ENCODE measurements around a stretch of chr13.

DNA sequence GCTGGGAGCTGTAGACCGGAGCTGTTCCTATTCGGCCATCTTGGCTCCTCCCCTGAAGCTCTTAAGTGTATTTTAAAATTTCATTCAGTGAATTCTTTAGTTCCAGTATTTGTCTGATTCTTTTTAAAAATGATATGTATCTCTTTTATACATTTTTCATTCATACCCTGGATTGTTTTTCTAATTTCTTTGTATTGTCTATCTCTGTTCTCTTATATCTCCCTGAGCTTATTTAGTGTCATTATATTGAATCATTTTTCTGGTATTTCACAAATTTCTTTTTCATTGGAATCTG lies 63.8 kb downstream of the DNAJC3 start:
- PRO-cap = no peak

GRCh38 chr13:97246639-97246957 lies 24.5 kb downstream of the MBNL2 start:
- PRO-cap = no peak

DNA sequence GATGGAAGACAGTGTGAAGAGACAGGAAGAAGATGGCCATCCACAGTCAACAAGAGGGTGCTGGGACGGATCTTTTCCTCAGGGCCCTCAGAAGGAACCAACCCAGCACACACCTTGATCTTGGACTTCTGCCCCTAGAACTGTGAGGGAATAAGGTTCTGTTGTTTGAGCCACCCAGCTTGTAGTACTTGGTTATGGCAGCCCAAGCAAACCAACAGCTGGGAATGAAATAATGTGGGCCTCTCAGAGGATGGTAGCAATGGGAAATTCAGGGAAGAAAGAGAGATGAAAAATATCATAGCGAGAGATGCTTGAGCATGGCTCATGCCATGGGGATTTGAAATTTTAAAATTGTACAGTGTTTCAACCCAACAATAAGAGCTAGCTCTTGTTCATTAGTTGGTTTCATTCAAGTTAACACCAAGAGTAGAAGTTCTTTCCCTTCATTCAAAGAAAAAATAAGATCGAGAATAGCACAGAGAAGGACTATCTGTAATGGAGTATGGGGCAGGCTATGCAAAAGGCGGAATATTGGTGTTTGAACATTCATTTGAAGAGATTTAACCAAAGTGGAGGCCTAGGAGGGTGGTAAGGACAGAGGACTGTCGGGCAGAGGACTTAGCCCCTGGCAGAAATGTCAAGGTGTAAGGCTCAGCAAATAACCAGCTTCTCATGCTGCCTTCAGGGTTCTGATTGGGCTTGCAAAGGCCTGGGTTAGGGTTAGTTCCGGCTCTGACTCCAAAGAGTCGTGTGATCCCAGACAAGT lies 87.5 kb downstream of the MBNL2 start:
- PRO-cap = no peak

DNA sequence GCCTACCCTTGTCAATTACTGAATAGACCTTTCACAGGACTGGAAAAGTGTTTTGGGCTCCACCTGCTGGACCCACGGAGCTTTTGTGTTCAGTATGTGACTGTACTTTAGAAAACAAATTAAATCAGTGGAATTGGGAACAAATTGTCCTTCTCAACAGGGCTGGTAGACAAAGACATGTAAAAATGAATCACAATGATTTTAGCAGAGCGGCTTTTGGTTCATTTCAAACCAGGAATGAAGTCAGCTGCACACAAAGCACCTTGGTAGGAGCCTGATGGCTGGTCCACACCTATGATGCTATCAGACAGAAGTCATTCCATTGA lies 89.3 kb upstream of the RAP2A start:
- PRO-cap = no peak

DNA sequence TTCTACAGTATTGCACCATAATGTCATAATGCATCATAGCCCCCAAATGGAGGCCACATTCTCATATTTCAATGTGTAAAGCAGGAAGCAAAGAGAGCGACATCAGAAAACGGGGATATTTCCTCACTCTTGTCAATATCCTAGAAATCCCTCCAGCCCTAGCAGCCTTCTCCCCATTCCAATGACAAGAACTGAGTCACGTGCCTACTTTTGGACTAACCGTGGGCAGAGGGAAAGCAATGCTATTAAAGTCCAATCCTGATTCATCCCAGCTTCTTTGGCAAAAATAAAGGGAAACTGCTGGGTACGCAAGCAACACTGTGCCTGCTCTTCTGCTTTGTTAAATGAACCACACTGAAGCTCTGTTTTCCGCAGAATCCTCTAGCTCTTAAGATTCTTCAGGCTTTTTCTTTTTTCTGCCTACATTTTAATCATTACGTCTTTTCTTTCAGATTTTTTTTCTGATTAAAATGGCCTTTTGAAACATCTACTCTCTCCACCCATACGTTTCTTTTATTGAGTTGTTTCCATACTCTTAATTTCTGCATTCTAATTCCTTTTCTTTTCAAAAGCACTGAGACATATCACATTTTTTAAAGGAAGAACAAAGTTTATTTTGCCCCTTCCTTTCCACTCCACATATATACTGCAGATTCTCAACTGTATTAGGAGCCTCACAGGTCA lies 4.1 kb upstream of the RAP2A start:
- PRO-cap = unidirectional peak, minus-strand start at position 183 of the sequence

- PRO-cap = no peak
These were observed 23.2 kb upstream of the RNF113B start for GRCh38 chr13:98200089-98200782.

GRCh38 chr13:98212949-98213730 lies 36.1 kb upstream of the RNF113B start:
- PRO-cap = no peak

- PRO-cap = no peak
These were observed 70.1 kb upstream of the RNF113B start for GRCh38 chr13:98246966-98247807.

GRCh38 chr13:98267102-98267626 lies 90.1 kb upstream of the RNF113B start:
- PRO-cap = no peak

GRCh38 chr13:98447269-98447951 lies 129.5 kb downstream of the STK24 start:
- PRO-cap = no peak

DNA sequence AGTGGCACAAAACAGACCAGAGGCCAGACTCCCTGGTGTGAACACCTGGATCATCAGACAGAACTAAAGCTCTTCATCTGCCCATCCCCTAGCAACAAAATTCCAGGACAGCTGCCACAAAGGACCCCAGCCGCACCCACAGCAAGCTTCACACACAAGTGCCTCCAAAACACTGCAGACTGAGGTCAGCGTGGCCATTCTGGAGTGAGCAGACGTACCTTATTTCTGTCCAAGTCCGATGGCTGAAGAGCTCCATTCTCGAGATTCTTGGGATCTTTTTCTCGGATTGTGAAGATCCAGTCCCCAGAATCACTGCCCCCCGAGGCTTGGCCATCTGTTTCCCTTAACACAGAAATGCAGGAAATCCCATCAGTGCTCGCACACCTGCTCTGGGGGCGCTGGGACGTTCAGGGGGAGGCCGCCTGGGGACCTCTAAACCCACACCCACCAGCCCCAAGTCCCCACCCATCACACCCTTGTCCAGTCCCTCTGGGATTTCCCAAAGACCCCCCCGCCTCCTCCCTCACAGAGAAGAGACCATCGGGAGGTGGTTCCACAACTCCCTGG lies 115.3 kb downstream of the STK24 start:
- PRO-cap = no peak

- PRO-cap = unidirectional peak, minus-strand start at chr13:98503593
These were observed 73.5 kb downstream of the STK24 start for GRCh38 chr13:98503435-98503753.

- PRO-cap = no peak
These were observed 47.3 kb downstream of the STK24 start for GRCh38 chr13:98529328-98530364.

DNA sequence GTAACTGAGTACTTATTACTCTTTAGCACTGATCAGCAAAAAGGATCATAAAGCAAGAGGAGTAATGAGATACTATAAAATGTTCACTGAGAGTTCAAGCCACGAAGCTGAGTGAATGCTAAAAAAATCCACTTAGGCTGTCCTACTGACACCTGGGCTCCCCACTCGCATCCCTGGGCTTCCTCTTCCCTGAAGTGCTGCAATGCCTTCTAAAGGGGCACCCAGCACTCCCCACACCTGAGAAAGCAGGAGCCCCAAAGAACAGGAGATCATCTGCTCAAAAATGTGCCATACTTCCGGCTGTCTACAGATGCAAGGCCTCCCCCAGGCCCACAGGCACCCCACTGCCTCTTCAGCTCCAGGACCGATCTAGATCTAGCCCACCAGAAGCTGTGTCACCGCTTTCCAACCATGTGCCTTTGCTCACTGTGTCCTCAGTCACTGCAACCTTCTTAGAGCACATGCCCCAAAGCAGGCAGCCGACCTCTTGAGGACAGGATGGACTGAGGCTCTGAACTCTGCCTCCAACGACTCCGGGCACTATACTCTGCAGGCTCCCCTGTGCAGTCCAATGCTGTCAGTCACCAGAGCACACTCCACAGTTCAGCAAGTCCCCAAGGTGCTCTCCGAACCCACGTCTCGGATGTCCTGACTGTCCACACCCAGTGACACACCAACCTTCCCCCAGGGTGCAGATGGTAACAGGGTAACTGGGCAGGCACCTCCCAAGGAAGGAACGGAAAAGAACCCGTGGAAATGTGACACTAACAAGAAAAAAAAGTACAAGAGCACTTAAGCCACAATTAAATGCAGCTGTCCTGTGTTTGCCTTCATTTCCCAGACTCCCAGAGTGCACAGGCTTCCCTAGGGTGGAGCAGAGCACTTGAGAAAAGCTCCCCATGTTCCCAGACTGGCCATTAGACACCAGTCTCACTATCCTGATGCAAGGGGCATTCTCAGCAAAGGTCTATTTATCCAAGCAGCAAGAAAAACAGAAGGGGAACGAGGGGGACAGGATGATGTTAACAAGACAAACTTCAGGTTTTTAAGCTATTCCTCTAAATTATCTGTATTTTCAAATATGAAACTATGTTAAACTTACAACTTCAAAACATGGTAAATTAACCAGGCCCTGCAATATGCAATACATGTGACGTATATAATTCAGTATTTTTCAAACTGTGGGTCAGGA lies 4.8 kb downstream of the STK24 start:
- PRO-cap = unidirectional peak, plus-strand start at position 833 of the sequence

- PRO-cap = no peak
These were observed 47.9 kb downstream of the DOCK9 start for GRCh38 chr13:98929748-98930576.

- PRO-cap = no peak
These were observed 10.4 kb upstream of the DOCK9 start for GRCh38 chr13:98988279-98988687.

DNA sequence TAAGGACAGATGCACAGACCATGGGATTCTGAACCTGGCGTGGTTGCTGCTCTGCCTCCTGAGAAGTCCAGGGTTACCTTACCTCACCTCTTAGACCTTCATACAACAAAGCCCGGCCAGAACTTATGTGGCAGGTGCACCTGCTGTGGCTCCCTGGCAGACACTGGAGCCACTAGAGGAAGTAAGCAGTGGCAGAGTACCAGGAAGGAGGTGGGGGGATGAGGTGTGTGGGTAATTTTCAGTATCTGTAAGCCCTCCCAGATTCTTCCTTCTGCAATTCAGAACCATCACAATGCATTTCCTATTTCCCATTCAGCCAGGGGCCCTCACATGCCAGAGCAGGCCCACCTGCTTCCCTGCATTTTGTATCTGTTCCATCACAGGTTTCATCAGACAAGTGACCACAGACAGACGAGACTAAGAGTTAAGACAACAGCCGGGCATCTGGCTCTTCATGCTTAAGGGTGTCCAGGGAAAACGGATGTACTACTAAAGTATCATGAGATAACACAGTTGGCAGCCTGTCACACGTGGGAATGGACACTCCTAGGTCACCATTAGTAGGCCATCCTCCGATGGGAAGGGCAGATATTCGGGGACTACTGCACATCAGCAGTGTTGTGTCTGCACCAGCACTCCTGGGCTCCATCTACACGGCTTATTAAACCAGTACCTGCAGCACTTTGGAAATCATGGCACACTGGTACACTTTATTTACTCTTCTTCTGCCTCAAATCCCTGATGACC lies 106.3 kb upstream of the DOCK9 start:
- PRO-cap = unidirectional peak, minus-strand start at position 165 of the sequence

DNA sequence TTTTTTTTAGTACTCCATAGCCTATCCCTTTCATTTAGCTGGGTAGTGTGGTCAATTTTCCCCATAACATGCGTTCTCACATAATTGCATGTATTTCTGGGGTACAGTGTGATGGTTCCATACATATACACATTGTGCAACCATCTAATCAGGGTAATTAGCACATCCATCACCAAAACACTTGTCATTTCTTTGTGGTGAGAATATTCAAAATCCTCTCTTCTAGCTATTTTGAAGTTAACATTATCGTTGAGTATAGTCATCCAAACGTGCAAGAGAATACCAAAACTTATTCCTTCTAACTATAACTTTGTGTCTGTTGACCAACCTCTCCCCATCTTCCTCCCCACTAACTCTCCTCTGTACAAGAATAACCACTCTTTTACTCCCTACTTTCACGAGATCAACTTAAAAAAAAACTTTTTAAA lies 1.0 kb upstream of the UBAC2 start:
- PRO-cap = no peak

GRCh38 chr13:99205204-99205734 lies 4.6 kb downstream of the UBAC2 start:
- PRO-cap = no peak

DNA sequence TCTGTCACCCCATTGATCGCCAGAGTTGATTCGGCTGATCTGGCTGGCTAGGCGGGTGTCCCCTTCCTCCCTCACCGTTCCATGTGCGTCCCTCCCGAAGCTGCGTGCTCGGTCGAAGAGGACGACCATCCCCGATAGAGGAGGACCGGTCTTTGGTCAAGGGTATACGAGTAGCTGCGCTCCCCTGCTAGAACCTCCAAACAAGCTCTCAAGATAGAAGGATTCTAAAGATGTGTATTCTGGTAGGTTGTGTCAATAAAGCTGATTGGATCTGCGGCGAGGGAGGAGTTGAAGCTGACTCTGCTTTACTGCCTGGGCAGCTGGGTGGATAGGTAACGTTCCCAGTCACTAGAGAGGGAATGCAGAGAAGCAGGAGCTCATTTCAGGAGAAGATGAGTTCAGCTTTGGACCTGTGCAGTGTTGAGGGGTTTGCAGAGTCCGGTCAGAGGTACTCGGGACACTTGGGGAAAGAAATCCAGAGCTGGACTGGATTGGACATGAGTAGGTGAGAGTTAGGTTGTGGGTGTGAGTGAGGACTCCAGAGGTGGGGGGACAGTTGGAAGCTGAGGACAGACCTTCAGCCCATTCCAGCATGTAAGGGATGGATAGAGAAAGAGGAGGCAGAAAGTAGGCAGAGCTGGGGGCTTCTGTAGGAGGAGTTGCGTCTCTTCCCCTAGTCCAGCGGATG lies 5.2 kb downstream of the UBAC2 start:
- PRO-cap = no peak